Osteocyte (in vitro differentiated cells): ENCODE measurements around the gene MARCOL.

GRCh38 chr5:147081253-147081748 lies 153.5 kb upstream of the STK32A start:
- PRO-cap, result no peak

- PRO-cap, result no peak
Observed at GRCh38 chr5:147164813-147165102, 70.1 kb upstream of the STK32A start.

- PRO-cap, result bidirectional peak, plus-strand start at chr5:147454184, minus-strand start at chr5:147453937; bidirectional peak, plus-strand start at chr5:147454438, minus-strand start at chr5:147454353
Observed at GRCh38 chr5:147453819-147454482, 55.9 kb downstream of the DPYSL3 start.

- PRO-cap, result no peak
Observed at GRCh38 chr5:147454995-147455899, 54.6 kb downstream of the DPYSL3 start.

DNA sequence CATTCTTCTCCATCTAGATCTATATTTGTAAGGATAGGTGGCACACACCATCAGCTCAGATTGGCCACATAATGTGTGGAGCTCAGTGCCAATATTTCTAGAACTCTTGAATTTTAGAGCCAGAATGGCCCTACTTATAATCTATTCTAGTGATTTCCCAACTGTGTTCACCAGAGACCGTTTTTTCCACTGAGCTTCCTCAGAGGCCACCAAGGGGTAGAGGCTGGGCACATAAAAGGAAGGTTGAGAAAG lies 27.5 kb downstream of the DPYSL3 start:
- PRO-cap, result no peak

DNA sequence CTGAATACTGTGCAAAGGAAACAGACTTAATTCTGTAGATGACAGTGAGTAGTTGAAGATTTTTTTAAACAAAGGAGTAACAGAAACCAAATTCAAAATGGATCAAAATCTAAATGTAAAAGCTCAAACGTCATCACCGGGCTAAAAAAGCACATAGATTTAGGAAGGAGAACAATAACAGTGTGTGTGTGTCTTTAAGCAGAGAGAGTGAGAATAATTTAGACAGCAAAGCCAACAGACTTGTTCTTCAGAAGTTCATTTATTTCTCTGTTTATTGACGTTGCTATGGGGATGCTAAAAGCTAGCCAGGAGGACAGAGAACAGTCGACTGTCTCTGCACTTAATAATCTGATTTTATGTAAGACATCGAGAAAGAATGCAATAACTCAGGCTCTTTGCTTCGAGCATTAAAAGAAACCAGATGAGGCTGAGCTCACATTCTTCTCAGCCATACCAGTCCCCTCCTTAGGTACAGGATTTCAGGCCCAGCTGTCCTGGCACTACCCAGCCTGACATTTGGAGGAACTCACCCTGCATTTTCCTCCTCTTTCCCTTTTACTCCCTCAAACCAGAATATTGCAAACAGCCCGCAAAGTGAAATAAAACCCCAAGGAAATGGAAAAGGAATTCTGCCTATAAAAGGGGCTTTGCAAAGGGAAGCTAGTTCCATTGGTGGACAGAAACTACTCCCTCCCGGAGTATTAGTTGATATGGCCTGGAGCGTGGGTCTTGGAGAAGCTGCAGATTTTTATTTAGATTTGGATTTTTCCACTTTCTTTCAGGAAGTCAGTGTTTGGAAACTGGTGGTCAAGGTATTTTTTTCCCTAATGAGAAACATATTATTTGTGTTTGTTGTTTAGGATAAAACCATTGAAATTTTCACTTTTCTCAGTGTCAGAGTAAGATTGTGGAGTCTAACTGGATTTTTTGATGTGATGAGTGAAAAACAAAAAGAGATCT lies 44.5 kb upstream of the DPYSL3 start:
- PRO-cap, result bidirectional peak, plus-strand start at position 448 of the sequence, minus-strand start at position 215 of the sequence; bidirectional peak, plus-strand start at position 708 of the sequence, minus-strand start at position 575 of the sequence

DNA sequence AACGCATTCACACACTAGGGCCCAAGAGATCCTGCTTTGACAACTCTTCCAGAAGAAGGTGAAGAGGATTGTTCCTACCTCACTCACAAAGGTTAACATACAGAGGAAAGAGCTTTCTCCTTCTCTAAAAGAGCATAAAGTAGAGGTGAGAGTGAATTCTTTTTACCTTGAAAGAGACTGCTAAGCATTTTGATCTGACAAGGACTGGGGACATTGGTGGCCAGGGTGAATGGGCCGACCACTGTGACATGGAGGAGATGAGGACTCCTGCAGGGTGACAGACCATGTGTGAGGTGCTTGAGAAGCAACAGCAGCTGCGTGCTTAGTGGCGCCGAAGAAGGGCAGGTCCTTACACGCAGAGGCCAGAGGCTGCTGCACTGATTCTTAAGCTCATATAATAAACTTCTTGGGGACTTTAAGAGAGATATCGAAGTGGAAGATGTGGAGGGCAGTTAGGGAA lies 8.6 kb upstream of the JAKMIP2 start:
- PRO-cap, result no peak

DNA sequence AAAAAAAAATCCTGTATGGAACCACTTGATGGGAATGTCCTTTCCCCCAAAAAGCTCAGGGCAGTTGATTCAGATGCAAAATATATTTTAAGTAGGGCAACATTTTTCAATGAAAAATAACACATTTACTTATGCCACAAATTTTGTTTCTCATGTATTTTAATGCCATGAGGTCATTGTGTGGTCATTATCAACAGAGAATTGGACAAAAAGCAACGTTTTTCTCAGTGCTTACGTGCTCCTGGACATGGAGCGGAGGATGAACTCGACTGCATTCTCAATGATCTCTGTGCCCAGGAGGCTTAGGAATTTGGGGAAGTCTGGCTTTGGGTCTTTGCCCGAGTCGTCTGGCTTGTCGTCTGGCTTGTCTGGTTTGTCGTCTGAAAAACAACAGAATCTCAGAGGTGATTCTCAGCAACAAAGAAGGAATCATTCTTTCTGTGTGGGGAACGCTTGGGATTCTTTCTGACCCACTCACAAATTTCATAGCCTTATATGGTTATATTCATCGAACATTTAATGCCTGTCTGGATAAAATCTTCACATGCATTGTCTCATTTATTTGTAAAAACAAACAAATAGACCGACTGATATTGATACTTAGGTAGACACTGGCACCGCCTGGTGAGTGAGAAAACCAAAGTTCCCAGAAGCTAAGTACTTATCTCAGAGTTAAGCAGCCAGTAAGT lies 4.8 kb downstream of the C5orf46 start:
- PRO-cap, result no peak

GRCh38 chr5:147911437-147911796 lies 5.1 kb upstream of the C5orf46 start:
- PRO-cap, result no peak

- PRO-cap, result no peak
Observed at GRCh38 chr5:148114310-148114602, 50.5 kb downstream of the SPINK5 start.

- PRO-cap, result no peak
Observed at GRCh38 chr5:148238250-148238697, at the start of gene MARCOL. Gene MARCOL, plus strand, starts transcription at chr5:148238525.

DNA sequence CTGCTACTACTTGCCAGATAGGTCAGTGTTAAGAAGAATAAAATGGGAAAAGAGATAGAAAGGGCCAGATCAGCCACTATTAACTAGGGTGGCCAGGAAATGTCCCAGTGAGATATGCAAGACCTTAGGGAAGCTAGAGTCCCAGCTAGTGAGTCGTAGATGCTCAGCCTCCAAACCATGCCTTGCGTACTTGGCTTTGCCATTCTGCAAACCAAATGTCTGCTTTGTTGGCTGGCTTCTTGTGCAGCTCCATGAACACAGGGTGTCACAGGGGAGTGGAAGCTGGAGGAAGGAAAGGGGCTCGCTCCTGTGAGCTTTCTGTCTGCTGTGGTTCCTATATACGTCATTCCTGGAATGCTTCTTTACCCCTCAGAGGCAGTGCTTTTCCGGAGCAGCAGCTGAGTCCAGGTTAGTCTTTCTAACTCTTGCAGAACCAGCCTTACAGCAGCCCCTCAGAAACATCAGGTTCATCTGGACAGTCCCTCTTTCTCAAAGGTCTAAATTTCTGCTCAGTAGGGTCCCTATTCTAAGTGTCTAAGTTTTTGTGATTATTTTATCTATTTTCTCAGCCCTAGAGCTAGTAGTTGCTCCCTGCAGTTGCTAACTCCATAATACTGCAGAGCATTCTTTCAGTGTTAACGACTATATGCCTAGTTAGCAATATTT lies 69.1 kb downstream of the FBXO38 start:
- PRO-cap, result no peak

- PRO-cap, result no peak
Observed at GRCh38 chr5:148805856-148806533, 20.4 kb upstream of the ADRB2 start.

- PRO-cap, result no peak
Observed at GRCh38 chr5:148831316-148832165, 5.1 kb downstream of the ADRB2 start.

- PRO-cap, result no peak
Observed at GRCh38 chr5:148956570-148957087, 106.2 kb downstream of the SH3TC2 start.

DNA sequence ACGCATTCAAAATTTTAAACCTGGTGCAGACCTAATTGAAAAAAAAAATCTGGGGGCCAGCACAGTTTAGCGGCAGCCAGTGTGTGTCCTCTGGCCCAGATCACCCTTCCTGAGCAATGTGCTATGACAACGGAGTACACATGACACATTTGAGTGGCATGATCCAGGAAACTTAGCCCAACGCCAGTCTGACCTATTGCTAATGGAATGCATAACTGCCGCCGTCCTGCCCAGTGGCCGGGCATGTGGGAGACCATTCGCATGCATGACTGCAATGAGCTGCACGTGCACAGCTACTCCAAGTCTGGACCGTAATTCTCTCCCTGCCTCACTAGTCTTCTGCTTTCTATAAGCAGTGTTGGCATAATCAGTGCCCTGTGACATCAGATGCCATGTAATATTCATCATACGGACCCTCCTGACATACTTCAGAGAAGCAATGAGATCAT lies 97.0 kb downstream of the SH3TC2 start:
- PRO-cap, result no peak

DNA sequence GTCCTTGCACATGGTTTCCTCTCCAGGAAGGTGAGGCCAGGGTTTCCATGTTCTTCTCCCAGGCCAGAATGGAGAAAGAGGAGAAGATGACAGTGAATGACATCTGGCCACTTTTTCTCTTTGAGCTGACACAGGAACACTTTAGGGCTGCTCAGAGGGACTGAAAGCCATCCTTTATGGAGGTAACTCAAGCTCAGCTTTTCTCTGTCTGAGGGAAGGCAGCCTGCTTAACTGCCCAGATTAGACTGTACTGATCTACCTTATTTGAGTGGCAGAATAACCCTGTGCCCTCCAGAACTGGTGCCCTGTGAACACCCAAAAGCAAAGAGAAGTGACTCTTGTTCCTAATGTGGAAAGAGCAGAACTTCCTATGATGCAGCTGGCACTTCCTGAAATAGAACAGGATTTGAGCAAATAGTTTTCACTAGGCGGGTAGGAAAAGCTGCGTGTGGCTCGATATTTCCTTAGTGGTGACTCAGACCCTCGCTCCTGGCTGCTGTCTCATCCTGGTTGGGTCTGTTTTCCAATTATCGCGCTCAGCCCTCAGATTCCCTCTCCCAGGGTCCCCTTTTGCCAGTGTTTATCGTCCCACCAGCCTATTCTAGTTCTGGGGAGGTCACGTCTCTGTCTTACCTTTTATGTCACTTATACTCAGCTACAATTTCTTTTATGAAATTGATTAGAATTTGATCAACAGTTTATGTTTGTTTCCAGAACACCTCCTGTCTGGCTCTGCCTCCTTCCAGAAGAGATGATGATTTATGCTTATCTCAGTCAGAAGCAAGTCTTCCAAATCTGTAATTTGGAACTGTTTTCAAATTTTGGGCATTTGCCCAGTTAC lies 89.9 kb downstream of the SH3TC2 start:
- PRO-cap, result no peak

GRCh38 chr5:148986493-148987160 lies 76.2 kb downstream of the SH3TC2 start:
- PRO-cap, result no peak

GRCh38 chr5:149152210-149152978 lies 11.1 kb downstream of the ABLIM3 start:
- PRO-cap, result no peak

DNA sequence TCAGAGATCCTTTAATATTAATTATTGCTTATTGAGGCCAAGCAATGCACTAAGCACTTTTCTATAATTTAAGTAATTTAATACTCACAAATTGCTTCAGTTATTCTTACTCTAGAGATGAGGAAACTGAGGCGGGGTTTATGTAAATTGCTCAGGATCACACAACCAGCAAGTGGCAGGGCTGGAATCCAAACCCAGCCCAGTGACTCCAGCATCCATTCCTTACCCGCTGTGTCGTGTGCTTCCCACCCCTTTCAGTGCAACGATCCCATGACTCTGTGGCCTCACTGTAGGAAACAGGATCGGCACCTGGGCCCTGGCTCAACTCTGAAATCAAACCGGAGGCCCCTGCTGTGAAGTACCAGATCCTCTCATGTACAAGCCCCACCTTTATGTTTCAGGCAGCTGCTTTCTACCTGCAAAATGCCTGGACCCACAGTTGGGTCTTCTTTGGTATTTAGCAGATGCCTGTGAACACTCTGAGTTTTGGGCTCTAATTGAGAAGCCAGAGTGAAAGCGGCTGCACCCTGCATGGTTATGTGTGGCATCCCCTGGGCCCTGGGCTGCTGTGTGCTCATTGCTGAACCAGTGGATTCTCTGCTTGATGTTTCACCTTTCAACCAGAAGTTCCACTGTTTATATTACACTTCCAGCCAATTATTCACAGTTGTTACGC lies 36.6 kb downstream of the ABLIM3 start:
- PRO-cap, result no peak